NCI-H460 (cell line): ENCODE data around the gene SLC2A4RG.

DNA sequence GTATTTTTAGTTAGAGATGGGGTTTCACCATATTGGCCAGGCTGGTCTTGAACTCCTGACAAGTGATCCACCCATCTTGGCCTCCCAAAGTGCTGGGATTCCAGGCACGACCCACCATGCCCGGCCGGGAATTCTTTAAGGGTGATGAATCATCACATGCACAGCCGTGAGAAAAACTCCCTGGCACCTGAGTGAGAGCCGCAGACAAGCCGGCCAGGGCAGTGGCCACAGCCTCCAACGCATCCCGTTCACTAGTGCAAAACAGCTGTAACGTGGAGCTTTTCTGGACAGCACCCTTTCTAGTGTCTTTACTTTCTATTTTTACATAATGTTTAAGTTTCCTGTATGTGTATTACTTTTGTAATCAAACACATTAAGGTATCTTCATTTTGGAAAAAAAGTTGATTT is 3.0 kb downstream of the DIDO1 start:
RAMPAGE:
- cytosol, long total RNA = no peak
- long total RNA = no peak
- nucleus, long total RNA = no peak

DNA sequence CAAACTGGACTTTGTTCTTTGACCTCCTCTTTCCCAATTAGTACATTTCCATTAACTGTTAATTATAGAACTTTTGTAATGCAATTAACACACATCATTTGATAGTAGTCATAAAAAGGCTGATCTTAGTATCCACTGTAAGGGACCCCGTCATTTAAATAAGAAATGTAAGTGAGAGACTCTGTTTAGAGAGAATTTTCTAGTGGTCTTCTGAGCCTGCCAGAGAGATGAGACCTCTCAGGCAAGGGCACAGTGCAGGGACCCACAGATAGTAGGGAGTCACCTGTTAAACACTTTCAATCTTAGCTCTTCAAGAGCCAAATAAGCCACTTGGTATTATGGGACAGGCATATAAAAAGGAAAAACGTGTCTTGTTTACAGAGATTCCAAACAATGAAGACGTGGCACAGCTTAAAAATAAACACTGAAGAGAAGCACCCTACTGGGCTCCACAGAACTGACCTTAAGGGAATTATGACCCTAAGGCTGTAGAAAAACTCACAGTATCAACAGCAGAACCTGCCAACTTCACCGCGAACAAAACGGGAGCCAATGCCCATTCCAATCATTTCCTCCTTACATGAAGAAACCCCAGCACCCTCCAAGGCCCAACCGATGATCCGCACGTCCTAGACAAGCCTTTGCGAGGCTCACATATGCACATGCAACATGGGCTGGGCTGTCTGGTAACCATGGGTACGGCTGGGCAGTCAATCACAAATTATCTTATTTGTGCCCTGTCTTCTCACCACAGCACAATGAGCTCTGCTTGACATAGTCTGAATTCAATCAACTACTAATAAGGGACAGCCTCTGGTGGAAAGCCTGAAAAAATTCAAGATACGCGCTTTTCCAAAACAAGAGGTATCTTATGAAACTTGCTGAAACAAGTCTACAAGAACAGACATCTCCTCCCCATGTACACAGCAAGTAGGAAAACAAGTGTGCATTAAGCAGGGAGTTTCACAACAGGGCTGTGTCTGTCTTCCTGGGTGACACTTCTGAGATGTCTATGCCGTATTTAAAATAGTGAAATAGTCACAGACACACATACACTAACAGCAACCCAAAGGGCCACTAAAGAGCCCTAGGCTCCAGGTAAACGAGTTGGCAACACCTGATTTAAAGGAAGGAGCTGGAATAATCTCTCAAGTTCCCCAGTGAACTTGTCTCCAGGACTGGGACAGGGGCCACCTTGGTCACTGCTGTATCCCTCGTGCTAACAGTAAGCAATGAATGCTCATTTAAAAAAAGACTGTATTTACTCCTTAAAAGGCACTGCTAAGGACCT is 1.8 kb downstream of the DIDO1 start:
RAMPAGE:
- cytosol, long total RNA = no peak
- long total RNA = no peak
- nucleus, long total RNA = no peak

GRCh38 chr20:62953173-62953642 is 699 bp downstream of the SLC17A9 start:
RAMPAGE:
- cytosol, long total RNA = no peak
- long total RNA = no peak
- nucleus, long total RNA = no peak

RAMPAGE:
- cytosol, long total RNA = no peak
- long total RNA = no peak
- nucleus, long total RNA = no peak
Observed at GRCh38 chr20:63102978-63103593, 96.3 kb upstream of the BHLHE23 start.

DNA sequence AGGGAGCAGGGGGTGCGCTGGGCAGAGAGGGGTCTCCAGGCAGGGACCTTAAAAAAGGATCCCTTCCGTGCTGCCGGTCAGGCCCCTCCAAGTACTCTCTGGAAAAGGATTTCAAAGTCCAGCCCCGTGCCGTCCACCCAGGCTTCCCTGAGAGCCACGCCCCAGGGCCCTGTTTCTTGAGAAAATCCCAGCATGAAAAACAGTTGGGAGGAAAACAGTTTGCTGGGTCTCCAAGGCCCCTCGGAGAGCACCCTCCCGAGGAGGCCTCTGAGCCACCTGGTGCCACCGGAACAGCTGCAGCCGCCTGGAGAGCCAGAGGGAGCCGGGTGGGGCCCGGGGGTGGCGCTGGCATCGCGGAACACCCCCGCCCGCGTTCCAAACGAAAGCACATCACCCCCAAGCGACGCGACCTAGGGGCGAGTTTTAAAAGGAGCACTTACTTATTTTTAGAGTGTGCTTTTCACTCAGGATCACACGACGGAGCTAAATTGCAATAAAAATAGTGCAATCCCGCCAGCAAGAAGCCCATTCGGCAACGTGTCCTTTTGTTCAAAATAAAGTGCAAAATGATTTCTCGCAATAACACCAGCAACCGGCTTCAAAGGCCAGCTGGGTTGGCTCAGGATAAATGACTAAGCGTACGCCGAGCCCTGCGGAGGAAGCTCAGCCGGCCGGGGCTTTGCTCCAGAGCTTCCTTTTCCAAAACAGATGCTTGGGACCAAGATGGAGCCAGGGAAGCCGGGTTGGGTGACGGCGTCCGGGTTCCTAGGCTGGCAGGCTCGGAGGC is 64.2 kb downstream of the YTHDF1 start:
RAMPAGE:
- cytosol, long total RNA = no peak
- long total RNA = no peak
- nucleus, long total RNA = no peak

DNA sequence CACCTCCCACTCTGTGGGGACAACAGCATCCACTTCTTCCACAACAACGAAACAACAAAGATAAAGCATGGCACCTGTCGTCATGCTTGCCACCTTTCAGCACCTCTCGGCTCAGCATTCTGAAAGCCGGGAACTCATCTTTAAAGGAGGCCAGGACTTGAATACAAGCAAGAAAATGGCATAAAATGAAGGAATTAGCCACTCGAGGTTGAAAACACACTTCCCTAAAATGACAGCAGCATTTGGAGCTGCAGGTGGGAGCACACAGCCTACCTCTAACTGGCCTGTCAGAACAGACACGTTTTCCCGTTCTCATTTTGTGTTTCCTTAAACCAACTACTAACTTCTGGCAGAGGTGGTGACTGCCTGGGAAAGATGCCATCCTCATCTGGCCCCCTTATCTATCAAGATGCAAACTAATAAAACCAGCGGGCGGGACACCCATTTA is 21.8 kb downstream of the YTHDF1 start:
RAMPAGE:
- cytosol, long total RNA = no peak
- long total RNA = no peak
- nucleus, long total RNA = no peak

DNA sequence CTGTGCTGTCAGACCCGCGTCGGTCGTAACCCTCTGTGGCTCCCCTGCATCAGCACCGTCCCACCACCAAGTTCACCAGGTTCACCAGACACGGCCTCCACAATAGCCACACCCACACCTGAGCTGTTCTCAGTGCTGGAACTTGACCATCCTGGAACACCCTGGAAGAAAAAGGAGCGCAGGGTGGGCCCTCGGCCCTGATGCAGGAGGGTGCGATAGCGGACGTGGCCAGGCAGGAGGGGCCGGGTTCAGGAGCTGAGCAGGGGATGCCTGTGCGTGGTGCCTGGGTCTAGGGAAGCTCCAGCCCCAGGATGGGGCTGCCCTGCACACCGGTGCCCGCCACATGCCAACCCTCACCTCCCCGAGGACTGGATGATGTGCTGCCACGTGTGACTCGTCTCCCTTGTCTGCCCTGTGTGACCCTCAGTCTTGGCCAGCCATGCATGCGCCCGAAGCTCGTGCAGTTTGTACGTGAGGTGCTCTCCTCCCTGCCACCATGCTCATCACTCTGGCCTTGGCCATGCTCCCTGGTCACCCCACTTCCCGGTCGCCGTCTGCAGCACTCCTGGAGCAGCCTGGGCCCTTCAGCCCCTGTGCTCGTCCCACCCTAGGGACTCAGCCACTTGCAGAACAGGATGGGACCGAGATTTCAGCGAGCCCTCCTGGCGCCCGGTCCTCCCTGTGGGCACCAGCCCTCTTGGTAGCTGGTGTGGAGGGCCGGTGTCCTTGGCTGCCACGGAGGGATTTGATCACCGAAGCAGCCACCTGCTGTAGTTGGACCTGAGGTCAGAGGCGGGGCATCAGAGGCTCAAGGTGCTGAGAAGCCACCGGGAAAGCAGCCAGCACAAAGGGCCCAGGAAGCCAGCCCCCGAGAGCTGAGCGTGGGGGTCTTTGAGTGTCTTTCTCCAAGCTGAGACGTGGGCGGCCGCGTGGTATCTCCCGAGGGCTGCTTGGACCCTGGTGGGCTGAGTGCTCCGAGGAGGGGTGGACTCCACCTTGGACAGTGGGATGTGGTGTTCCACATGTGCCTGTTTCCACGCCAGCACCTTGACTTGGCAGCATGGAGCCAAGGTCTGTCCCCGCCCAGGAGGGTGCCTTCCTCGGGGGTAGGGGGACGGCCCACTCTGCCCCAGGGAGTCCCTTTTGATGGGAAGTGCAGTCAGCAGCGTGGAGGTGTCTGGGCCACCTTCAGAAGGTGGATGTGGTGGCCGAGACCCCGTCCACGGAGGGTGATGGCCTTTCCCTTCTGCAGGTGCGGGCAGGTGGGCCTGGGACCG is 4.1 kb upstream of the COL20A1 start:
RAMPAGE:
- cytosol, long total RNA = no peak
- long total RNA = no peak
- nucleus, long total RNA = no peak

DNA sequence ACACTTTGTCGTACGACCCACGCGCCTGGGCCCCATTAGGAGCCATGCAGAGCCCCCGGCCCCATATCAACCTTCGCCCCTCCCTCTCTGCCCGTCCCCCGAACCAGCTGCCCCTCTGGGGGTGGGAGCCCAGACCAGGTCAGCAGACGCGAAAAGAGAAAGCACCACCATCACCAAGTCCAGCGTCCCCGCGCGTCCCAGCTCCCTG is 44.5 kb downstream of the KCNQ2 start:
RAMPAGE:
- cytosol, long total RNA = no peak
- long total RNA = no peak
- nucleus, long total RNA = no peak

RAMPAGE:
- cytosol, long total RNA = no peak
- long total RNA = no peak
- nucleus, long total RNA = no peak
Observed at GRCh38 chr20:63432592-63432992, 39.9 kb downstream of the KCNQ2 start.

DNA sequence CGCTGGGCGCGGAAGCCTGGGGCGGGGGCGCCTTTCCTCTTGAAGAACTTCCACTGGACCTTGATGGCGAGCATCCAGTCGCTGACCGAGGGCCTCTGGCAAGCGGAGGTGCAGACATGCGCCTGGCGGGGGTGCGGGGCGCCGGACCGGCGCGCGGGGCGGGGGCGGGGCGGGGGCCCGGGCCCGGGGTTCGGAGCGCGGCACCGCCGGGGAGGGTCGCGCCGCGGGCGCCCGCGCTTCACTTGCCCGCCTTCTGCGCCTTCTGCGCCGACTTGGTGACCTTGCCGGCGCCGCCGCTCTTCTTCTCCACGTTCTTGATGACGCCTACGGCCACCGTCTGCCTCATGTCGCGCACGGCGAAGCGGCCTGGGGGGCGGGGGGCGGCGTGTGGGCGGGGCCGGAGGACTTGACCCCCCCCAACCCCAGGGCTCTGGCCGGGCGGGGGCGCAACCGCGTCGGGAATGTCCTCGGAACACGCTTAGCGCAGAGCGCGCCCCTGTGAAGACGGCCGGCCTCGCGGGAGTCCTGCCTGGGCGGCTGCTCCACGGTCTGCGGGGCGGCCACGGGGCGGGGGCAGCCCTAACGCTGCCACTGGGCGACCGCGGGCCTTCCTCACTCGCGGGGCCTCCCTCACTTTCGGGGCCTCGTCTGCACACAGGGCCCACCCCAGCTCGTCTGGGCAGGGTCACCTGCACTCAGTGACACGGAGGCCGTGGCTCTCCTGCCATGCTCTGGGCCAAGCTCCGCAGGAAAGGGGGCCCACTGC is 10.6 kb downstream of the EEF1A2 start:
RAMPAGE:
- cytosol, long total RNA = no peak
- long total RNA = no peak
- nucleus, long total RNA = no peak

DNA sequence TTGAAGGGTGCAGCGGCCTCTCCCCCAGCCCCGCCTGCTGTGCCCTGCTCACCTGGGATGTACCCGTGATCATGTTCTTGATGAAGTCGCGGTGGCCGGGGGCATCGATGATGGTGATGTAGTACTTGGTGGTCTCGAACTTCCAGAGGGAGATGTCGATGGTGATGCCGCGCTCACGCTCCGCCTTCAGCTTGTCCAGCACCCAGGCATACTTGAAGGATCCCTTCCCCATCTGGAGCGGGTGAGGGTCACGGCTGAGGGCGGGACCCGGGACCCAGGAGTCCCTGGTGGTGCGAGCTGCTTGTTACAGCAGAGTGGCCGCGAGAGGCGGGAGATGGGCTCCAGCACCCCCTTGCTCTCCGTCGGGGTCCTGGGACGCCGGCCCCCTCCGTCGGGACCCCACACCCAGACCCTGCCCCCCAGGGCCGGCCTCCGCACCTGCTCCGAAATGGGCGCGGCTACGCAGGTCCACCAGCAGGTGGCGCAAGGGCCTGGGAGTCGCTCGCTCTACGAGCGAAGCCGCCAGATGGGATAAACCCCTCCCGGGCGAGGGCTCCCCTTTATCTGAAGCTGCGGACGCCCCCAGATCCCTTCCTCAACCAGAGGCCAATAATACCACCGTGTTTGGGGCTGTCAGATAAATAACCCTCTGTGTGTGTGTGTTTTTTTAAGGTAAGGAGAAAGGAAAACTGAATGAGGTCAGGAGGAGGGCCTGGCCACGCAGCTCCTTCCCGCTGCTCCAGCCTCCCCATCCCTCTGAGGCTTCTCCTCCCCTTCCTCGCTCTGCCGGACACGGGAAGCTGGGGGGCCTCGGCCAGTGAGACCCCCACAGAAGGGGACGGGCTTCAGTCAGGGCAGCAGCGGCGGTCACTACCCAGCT is 2.8 kb downstream of the EEF1A2 start:
RAMPAGE:
- cytosol, long total RNA = no peak
- long total RNA = no peak
- nucleus, long total RNA = no peak

RAMPAGE:
- cytosol, long total RNA = no peak
- long total RNA = no peak
- nucleus, long total RNA = no peak
Observed at GRCh38 chr20:63568933-63569747, 4.9 kb downstream of the HELZ2 start.

DNA sequence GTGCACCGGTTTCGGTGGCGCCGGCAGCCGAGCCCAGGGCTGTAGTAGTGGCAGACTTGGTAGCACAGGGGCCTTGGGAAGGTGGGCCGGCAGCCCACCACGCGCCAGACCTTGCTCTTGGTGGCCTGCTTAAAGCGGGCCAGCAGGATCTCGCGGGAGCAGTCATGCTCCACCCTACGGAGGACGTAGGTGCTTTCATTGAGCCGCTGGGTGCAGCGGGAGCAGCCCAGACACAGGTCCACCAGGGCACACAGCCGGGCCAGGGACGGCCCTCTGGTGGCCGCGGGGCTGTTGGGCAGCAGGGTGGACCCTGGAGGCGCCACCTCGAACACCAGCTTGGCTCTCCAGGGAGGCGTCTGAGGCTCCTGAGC is 1.2 kb downstream of the HELZ2 start:
RAMPAGE:
- cytosol, long total RNA = no peak
- long total RNA = no peak
- nucleus, long total RNA = no peak

DNA sequence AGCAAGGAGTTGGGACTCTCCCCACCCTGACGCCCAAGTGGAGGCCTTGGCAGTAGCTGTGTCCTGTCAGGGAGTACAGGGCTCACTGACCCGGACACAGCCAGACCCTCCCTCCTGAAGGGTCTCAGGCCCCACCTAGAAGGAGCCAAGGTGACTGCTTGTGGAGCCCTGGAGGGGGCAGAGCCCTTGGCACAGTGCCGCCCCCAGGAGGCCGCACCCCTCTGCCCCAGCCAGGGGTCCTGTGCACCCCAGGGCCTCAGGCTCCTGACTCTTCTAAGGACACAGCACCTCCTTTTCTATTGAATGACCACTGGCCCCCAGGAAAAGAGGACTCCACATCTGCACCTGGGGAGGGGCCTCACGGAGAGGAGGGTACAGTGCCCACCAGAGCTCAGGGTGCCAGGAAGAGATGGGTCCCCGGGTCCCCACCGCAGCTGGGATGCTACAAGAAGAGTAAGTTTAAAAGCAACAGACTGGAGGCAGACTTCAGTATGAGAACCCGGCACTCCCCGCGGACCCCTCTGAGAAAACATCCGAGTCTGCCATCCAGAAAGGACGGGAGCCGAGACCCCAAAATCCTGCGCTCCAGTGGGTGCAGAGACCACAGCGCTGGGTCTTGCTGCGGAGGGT is 567 bp downstream of the HELZ2 start:
RAMPAGE:
- cytosol, long total RNA = no peak
- long total RNA = no peak
- nucleus, long total RNA = no peak

RAMPAGE:
- cytosol, long total RNA = no peak
- long total RNA = no peak
- nucleus, long total RNA = no peak
Observed at GRCh38 chr20:63652043-63652956, 924 bp downstream of the STMN3 start.

DNA sequence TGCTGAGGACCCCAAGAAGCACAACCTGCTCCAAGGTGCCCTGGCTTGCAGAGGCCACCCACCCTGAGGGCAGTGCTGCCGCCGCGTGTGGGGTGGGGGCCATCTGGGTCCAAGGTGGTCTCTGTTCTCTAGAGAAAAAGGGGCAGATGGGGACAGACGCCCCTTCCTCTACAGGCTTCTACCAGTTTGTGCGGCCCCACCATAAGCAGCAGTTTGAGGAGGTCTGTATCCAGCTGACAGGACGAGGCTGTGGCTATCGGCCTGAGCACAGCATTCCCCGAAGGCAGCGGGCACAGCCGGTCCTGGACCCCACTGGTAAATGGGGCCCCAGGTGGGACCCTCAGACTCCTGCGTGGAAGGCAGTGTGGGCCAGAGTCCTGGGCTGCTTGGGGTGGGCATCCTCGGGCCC is 3.5 kb upstream of the TNFRSF6B start:
RAMPAGE:
- cytosol, long total RNA = no peak
- long total RNA = no peak
- nucleus, long total RNA = no peak

DNA sequence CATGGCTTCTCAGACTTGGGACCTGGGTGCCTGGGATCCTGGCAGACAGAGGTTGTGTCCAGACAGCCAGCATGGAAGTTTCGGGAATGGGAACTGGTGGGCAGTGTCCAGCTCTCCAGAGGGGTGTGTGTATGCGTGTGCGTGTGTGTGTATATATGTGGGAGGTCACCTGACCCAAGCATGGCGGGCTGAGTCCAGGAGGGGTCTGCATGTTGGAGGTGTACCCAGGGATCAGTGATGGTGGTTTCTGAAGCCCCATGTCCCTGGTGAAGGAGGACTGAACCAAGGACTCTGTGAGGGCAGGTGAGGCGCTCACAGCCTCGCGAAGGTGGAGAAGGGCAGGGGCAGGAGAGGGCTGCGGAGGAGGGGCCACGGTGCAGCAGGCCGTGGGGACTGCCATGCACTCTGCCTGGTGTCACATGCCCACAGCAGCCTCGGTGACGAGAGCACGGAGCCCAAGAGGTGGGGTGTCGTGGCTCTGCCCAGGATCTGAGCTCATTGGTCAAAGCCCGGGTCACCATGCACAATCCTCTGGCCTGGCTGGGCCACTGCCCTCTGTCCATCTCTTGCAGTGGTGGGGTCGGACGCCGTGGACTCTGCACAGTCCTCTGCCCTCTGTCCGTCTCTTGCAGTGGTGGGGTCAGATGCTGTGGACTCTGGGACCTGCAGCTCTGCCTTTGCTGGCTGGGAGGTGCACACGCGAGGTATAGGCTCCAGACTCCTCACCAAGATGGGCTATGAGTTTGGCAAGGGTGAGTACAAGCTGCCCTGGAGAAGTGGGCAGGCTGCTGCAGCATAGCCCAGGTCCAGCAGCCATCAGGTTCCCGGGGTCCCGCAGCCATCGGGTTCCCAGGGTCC is 2.2 kb upstream of the LIME1 start:
RAMPAGE:
- cytosol, long total RNA = no peak
- long total RNA = no peak
- nucleus, long total RNA = no peak

GRCh38 chr20:63739138-63739960 is at the start of gene SLC2A4RG:
SLC2A4RG (plus strand) TSS chr20:63739776.
RAMPAGE:
- cytosol, long total RNA = no peak
- long total RNA = no peak
- nucleus, long total RNA = no peak

DNA sequence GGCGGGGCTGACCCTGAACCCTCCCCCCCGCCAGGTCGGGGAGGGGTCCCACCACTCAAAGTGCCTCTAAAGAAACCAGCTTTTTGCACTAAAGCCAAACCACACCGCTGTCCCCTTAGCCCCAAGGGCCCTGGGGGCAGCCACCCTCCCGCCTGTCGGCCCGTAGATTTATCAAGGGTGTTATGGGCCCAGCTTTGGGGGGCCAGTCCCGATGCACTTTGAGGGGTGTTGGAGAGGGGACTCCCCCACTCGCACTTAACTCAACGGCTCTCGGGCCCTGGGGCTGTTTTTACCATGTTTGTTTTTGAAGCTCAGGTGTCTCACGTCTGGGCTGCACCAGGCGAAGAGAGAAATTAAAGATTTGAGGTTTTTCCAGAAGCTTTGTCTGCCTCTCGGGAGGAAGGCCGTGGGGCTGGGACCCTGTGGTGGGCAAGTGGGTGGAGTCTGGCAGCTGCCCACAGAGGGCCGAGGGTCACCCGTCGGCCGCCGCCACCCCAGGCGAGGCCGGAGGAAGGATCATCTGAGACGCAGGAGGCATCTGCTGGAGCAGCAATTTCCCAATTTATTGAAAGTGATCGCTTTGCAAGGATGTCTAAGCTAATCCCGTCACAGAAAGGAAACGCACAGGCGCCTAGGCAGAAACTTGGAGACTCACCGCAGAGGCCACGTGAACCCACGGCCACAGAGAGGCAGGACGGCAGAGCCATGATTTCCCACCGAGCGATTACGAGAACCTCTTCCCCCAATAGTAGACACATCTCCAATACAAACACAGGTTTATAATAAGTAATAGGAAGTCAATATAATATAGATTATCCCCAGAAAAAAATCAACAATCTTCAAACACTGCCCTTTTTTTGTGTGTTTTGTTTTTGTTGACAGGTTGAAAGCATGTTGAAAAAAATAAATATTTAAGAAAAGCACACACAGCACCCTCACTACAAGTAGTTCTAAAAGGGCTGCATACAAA is 3.8 kb downstream of the SLC2A4RG start:
RAMPAGE:
- cytosol, long total RNA = no peak
- long total RNA = no peak
- nucleus, long total RNA = no peak

DNA sequence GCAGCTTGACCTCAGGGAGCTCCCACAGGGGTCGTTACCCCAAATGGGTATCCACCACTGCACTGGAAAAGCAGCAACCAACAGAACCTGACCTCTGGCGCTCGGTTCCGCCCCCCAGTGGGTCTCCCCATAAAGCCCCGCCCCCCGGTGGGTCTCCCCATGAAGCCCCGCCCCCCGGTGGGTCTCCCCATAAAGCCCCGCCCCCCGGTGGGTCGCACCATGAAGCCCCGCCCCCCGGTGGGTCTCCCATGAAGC is 11.9 kb downstream of the SLC2A4RG start:
RAMPAGE:
- cytosol, long total RNA = no peak
- long total RNA = no peak
- nucleus, long total RNA = no peak